Pericardium fibroblast (primary cell): ENCODE measurements around the genes H1-0 and MICALL1.

DNA sequence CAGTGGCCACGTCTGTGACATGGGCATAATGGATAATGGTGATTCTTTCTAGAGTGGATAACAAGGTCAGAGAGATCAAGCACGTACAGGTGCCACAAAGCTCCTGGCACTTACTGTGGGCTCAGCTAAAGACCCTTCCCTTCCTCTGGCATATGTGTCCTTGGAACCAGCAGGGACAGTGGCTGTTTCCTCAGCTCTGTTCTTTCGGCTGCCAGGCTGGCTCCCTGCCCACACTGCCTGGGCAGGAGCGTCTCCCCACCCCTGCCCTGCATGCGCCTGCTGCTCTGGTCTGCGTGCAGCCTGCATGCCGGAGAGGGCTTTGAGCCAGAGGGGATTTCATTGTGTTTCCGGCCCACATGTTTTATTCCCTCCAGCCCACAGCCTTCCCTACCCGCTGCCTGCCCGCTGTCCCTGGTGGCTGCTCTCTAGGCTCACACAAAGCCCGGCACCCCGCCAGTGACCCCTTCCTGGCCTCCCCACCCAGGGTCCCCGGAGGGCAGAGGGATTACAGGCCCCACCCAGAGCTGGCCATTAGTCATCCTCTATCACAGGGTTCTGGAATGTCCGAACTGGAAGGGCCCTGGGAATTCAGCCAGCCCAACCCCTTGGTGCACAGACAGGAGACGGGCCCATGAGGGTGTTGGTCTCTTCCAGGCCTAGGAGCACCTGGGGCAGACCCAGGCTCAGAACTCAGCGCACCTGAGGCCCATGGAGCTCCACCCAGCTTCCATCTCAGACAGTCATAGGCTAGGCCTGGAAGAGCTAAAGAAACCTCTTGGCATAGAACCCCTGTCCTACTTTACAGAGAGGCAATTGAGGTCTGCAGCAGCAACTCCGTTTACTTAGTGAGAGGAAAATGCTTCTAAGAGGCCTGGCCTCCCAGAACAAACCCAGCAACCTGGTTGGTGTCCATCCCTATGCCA lies 52.5 kb upstream of the H1-0 start:
- RAMPAGE, long total RNA: no peak

DNA sequence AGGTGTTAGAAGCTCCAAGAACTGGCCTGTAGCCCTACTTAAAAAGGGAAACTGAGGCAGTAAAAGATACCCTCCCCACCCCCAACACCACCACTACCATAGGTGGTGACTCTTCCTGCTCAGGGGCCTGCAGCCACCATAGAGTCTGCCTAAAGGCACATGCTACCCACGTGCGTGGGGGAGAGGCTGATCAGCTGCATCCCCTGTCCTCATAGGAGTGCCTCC lies 39.2 kb upstream of the H1-0 start:
- RAMPAGE, long total RNA: no peak

DNA sequence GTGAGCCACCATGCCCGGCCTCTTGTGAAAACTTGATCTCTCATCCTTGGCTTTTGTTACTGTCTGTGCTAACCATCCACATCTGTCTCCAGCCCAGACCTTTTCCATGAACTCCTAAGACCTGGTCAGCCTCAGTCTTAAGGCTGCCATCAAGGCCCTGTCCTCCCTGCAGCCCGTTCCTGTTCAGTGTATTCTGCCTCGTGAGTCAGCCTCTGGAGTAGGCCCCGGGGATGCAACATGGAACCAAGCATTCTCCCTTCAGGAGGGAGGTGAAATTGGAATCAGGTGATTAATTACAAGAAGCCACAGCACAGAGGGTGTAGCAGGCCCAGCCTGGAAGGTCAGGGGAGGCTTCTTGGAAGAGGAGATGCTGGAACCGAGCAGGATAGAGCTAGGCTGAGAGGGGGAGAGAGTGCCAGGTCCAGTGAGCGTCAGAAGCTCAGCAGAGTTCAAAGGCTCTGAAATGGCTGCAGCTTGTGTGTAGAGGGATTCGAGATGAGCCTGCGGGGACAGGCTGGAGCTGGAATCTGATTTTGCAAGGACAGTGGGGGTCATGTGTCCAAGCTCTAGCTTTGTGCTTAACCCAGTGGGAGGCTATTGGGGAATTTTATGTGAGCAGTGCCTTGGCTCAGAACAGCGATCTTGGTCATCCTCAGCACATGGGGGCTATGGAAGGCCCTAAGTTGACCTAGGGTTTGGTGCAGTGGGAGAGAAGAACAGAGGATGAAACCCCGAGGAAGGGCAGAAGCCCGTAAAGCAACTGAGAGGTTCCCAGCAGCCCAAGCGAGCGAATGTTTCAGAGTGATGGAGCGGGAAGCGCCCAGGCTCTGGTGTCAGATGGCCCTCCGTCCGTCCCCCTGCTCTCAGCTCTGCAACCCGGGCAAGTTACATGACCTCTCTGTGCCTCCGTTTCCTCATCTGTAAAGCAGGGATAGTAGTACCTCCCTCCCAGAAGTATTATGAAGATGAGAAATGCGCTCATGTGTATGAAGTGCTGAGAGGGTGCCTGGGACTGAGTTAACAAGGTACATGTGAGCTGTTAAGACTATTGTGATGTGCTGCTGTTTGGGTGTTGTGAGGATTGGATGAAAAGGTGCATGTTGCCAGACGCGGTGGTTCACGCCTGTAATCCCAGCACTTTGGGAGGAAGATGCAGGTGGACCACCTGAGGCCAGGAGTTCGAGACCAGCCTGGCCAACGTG lies 25.3 kb upstream of the H1-0 start:
- RAMPAGE, long total RNA: no peak

- RAMPAGE, long total RNA: no peak
These were observed 982 bp upstream of the H1-0 start for GRCh38 chr22:37804111-37804383.

DNA sequence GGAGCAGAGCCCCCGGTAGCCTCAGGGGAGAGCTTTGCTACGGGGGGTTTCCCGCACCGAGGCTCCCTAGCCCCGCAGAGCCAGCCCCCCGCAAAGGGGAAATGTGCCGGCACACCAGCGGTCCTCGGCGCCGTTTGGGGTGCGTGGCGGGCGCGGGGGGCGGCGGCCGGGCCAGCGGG lies 310 bp upstream of the H1-0 start:
- RAMPAGE, long total RNA: no peak

DNA sequence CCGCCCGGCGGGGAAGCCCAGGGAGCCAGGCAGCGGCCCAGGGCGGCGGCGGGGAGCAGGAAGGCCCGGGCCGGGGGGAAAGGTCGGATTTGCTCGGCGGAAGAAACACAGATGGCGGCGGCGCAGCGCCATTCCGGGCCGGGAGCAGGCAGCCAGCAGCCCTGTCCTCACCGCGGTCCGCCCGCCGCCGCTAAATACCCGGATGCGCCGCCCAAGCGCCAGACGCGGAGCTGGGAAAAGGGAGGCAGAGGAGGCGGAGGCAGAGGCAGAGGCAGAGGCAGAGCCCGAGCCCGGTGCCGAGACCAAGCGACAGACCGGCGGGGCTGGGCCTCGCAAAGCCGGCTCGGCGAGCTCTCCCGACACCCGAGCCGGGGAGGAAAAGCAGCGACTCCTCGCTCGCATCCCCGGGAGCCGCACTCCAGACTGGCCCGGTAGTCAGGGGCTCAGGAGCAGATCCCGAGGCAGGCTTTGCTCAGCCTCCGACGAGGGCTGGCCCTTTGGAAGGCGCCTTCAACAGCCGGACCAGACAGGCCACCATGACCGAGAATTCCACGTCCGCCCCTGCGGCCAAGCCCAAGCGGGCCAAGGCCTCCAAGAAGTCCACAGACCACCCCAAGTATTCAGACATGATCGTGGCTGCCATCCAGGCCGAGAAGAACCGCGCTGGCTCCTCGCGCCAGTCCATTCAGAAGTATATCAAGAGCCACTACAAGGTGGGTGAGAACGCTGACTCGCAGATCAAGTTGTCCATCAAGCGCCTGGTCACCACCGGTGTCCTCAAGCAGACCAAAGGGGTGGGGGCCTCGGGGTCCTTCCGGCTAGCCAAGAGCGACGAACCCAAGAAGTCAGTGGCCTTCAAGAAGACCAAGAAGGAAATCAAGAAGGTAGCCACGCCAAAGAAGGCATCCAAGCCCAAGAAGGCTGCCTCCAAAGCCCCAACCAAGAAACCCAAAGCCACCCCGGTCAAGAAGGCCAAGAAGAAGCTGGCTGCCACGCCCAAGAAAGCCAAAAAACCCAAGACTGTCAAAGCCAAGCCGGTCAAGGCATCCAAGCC lies at the start of gene H1-0:
H1-0 (plus strand) TSS at position 221 of the 1,054 bp plus-strand sequence.
- RAMPAGE, long total RNA: no peak

GRCh38 chr22:37875646-37876173 lies 26.5 kb downstream of the EIF3L start:
- RAMPAGE, long total RNA: no peak

DNA sequence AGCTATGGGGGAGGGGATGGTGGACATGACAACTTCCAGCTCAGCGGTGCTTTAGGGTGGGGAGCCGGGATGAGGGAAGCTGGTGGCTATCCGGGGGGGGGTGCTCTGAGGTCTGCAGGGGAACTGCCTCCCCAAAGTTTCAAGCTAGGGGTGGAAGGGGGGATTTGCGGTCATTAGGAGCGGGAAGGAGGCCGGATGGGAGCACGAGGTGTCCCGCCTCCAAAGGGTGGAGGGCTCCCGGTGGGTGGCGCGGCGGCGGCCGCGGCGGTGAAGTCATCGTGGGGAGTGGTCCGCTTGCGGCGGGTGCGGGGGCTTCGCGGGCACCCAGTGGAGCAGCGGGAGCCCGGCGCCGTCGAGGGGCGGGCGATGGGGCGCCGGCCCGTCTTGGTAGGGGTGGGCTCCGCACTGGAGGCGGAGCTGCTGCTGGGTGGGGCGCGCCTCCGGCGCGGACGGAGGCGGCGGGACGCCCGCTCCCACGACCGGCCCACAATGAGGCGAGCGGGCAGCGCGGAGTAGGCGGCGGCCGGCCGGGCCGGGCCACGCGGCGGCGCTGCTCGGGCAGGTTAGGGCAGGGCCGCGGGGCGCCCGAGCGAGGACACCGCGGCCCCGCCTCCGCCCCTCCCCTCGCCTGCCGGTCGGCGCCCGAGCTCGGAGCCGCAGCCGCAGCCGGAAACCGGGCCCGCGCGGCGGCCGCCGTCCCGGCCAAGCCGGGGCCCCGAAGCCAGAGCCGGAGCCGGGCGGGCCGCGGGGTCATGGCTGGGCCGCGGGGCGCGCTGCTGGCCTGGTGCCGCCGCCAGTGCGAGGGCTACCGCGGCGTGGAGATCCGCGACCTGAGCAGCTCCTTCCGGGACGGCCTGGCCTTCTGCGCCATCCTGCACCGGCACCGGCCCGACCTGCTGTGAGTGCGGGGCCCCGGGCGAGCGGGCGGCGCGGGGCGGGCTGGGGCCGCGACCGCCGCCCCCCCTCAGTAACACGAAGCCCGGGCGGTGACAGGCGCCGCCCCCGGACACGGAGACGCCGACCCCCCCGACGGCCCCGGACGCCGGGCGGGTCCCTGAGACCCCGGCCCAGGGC lies at the start of gene MICALL1:
MICALL1 (plus strand) TSS at position 627 of the 1,074 bp plus-strand sequence.
- RAMPAGE, long total RNA: no peak

GRCh38 chr22:37910476-37910760 lies 4.3 kb downstream of the MICALL1 start:
- RAMPAGE, long total RNA: no peak

GRCh38 chr22:37920169-37920454 lies 14.0 kb downstream of the MICALL1 start:
- RAMPAGE, long total RNA: no peak

DNA sequence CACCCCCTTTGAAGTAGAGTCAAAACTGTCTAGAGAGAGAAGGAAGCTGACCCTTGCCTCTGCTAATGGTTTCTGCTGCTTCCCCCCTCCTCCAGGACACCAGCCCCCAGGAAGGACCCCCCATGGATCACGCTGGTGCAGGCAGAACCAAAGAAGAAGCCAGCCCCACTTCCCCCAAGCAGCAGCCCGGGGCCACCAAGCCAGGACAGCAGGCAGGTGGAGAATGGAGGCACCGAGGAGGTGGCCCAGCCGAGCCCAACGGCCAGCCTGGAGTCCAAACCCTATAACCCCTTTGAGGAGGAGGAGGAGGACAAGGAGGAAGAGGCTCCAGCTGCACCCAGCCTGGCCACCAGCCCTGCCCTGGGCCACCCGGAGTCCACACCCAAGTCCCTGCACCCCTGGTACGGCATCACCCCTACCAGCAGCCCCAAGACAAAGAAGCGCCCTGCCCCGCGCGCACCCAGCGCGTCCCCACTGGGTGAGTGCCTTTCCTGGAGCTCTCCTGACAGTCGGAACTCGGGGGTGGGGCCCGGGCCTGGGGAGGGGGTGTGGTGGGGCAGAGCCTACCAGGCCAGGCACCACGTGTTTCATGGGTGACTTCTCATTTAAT lies 19.6 kb downstream of the MICALL1 start:
- RAMPAGE, long total RNA: no peak

GRCh38 chr22:37940554-37941085 lies 12.8 kb downstream of the C22orf23 start:
- RAMPAGE, long total RNA: no peak

DNA sequence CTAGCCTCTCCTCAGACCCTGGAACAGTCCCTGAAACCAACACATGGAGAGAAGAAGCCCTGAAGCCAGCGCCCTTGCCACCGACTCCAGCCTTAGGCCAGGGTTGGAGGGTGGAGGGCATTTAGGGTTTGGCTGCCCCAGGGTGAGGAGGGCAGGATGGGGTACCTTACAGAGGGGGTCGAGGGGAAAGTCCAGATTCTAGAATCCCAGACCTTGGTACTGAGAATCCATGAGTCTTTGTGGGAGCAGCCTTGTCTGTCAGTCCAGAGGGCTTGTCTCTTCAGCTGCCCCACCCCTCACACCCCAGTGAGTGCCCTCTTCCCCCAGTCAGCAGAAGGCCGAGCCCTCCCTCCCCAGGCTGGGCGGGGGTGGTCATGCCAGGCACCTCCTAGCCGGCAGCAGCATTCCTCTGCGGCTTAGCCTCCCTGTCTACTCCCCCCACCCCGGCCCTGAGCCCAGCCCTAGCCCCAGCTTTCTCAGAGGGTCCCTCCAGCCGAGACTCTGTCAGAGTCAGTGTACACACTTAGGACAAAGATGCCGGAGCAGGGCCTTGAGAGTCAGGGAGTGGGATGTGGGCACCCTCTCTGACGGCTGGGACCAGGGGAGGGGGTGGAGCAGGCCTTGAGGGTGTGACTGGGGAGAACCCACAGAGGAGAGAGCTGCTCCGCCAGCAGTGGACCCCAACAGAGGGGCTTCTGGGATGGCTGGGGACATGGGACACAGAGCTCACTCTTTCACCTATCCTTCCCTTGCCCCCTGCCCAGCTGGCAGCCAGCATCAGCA lies 4.6 kb downstream of the SOX10 start:
- RAMPAGE, long total RNA: no peak

- RAMPAGE, long total RNA: no peak
These were observed 2.6 kb downstream of the BAIAP2L2 start for GRCh38 chr22:38107635-38108490.

DNA sequence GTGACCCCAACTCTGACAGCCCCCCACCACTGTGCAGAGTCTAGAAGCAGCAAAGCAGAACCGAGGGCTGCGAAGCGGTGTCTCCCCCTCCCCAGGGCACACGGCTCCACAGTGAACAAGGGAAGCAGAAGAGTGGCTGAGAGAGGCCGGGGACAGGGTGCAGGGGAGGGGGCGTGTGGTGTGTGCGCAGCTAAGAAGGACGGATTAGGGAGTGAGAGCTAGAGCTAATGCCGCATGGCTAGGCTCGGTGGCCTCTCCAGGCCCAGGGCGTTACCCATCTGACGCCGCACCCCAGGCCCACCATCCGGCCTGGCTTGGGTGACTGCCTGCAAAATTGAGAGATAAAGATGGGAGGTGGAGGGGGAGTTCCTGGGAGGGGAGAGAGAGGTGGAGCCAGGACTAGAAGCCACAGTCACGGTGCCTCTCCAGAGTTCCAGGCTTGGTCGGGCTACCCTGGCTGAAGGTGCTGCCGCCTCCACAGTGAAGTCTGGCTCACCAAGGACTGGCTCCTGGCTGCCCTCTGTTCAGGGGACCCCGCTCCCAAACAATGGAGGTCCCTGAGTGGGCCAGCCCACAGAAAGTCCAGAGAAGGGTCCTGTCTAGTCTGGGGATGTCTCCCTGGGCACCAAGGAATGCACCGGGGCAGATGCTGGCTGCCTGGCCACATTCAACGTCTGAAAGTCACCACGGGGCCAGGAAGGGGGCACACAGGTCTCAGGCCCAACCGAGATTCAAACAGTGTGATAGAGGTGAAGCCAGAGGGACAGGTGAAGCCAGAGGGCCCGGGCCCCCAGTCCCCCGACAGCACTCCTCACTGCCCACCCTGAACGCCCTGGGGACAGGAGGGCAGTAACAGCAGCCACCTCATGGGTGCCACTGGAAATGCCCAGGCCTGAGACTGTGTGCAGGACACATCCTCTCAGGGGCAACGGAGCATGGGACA lies 16.9 kb upstream of the BAIAP2L2 start:
- RAMPAGE, long total RNA: no peak

DNA sequence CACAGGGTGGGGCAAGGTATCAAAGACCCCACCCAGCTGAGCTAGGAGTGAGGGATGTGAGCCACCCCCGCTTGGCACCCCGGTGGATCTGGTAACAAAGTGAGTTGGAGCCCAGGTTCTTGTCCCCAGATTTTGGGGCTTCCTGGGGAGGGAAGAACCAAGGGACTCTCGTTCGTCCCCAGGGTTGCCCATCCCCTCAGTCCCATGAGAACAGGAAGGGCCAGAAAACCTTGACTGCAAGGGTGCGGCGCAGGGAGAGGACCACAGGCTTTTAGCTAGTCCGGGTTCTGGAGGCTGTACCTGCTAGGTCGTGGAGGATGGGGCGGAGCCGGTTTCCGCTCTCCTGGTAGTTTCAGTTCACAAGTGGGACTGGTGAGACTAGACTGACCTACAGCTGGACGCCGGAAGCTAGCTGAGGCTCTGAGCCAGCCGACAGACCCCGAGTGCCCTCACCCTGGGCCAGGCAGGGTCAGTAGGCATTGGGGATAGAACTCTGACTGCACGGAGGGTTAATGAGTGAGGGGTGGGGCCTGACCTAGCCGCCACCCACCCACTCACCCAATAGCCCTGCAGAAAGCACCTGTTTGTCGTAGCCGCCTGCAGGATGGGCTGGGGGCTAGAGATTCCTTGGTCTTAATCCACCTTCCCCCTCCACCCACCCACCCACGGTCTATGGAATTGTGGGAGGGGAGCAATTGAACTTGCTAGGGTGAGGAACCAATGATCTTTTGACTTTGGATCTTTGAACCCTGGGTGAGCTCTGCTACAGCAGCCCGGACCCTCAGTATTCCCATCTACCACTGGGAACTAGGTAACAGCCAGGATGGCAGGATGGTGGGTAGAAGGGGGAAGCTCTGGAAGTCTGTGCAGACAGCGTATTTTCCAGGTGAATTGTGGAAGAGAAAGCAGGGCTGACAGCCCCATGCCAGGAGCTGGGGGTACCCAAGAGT lies 1.5 kb downstream of the MAFF start:
- RAMPAGE, long total RNA: no peak

- RAMPAGE, long total RNA: no peak
These were observed 2.1 kb downstream of the TMEM184B start for GRCh38 chr22:38270544-38271197.

GRCh38 chr22:38273589-38273910 lies 740 bp upstream of the TMEM184B start:
- RAMPAGE, long total RNA: no peak

- RAMPAGE, long total RNA: no peak
These were observed 2.2 kb downstream of the CSNK1E start for GRCh38 chr22:38314734-38315654.

DNA sequence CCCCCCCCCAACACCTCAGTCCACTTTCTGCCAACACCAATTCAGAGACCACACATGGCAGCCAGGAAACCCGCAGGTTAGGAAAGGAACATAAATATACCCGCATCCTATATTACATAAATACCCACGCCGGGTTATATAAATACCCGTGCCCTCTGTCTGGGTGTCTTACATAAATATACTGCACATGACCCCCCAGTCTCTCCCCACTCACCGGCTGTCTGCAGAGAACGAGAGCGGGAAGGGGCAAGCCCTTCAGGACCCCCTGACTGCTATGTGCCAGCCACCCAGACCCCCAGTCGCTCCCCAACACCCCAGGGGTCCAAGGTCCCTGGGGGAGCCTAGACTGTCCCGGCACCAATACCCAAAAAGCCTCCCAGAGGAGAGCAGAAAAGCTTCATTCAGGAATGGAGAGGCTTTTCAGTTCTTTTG lies 1.6 kb downstream of the CSNK1E start:
- RAMPAGE, long total RNA: no peak